Monocyte (primary cell): ENCODE data around the gene LETM1.

DNA sequence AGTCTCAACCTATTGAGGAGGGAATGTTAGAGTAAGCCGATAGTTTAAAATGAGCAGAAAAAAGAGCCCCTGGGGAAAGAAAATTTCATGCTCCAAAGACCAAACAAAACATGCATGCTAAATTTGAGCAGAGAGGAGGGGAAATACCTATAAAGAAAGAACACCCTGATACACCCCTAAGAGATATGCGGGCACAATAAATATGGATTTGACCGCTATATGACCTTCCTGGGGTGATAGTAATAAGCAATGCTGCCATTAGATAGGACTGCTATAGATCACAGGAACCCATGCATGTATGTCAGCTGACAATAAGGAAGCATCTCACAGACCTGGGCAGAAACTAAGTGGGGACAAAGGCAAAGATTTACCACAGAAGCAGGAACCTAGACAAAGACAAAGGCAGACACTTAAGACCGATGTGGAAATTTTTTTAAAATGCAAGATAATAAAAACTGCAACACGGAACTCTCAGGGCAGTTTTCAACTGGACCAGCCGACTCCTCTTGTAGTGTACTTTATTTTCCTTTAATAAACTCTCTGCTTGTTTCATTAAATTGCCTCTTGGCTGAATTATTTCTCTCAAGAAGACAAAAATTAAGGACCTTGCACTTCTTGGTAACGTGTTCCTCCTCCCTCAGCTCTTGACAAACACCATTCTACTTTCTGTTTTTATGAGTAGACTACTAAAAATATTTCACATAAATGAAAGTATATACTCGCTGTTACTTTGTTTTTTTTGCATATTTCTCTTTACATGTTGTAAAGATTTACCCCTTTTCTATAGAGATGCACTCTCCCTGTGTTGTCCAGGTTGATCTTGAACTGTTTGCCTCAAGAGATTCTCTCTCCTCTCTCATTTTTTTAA is 21.1 kb downstream of the ZNF721 start:
- PRO-cap, 2 experiments = no peak in any of the 2 experiments

GRCh38 chr4:673188-674023 is 670 bp downstream of the ATP5ME start:
- PRO-cap, 2 experiments = peak in 2 of 2 experiments; most common plus-strand start chr4:673940 (in 1); most common minus-strand start chr4:673576 (in 2)

DNA sequence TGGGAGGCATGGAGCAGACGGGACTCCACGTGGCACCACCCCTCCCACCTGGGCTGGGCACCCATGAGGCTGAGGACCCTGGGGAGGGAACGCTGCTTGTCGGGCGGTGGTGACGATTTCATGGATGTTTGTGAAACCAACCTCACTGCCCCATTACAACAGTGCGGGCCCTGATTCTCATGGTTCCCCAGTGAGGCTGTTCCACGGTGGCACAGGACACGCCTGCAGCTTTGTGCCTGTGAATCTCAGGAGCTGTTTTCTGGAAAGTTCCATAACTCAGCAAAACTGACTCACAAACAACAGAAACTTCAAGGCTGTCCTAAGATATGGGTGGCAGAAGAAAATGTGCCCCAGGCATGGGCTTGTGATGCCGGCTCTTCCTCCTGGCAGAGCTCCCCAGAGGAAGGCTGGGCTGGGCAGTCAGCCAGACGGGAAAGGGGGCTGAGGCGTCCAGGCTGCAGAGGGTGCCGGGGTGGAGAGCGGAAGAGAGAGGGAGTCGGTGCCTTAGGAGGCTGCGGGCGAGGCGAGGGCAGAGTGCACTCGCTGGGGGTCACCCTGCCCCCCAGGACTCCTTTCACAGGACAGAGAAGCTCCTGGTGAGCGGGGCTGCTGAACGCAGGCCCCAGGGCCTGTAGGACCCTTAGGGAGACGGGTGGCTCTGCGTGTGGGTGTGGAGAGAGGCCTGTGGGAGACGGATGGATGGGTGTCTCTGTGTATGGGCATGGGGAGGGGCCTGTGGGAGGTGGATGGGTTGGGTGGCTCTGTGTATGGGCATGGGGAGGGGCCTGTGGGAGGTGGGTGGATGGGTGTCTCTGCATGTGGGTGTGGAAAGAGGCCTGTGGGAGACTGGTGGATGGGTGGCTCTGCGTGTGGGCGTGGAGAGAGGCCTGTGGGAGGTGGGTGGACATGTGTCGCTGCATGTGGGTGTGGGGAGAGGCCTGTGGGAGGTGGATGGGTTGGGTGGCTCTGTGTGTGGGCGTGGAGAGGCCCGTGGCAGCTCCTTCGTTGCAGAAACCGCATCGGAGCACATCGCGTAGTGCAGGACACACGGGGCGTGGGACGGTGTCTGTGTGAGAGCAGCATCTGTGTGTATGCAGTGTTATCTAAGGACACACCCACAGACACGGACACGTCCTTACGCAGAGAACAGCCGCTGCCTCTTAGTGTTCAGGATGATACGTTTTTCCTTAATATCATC is 15.8 kb downstream of the PCGF3 start:
- PRO-cap, 2 experiments = no peak in any of the 2 experiments

- PRO-cap, 2 experiments = no peak in any of the 2 experiments
These were observed 54.9 kb downstream of the PCGF3 start for GRCh38 chr4:760202-761285.

- PRO-cap, 2 experiments = no peak in any of the 2 experiments
These were observed 59.4 kb downstream of the CPLX1 start for GRCh38 chr4:766533-766987.

GRCh38 chr4:766988-767550 is 58.9 kb downstream of the CPLX1 start:
- PRO-cap, 2 experiments = no peak in any of the 2 experiments

GRCh38 chr4:912408-913073 is 19.6 kb downstream of the GAK start:
- PRO-cap, 2 experiments = no peak in any of the 2 experiments

DNA sequence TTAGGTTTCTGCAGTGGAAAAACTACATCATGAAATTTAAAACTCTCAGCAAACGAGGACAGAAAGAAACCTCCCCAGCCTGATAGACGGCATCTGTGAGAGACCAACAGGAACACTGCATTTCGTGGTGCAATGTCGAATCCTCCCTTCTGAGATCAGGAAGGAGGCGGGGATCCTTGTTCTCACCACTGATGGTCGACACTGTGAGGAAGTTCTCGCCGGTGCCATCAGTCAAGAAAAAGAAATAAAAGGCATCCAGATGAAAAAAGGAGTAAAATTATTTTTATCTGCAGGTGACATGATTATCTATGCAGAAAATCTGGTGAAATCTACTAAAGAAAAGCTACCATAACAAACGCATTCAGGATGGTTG is 16.5 kb downstream of the GAK start:
- PRO-cap, 2 experiments = no peak in any of the 2 experiments

DNA sequence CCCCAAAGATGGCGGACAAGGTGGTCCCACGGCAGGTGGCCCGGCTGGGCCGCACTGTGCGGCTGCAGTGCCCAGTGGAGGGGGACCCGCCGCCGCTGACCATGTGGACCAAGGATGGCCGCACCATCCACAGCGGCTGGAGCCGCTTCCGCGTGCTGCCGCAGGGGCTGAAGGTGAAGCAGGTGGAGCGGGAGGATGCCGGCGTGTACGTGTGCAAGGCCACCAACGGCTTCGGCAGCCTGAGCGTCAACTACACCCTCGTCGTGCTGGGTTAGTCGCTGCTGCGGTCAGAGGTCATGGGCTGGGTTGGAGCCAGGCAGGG is 10.7 kb downstream of the FGFRL1 start:
- PRO-cap, 2 experiments = peak in 1 of 2 experiments; most common plus-strand start position 174 of the sequence (in 1)

GRCh38 chr4:1192505-1192860 is 20.1 kb upstream of the SPON2 start:
- PRO-cap, 2 experiments = no peak in any of the 2 experiments

DNA sequence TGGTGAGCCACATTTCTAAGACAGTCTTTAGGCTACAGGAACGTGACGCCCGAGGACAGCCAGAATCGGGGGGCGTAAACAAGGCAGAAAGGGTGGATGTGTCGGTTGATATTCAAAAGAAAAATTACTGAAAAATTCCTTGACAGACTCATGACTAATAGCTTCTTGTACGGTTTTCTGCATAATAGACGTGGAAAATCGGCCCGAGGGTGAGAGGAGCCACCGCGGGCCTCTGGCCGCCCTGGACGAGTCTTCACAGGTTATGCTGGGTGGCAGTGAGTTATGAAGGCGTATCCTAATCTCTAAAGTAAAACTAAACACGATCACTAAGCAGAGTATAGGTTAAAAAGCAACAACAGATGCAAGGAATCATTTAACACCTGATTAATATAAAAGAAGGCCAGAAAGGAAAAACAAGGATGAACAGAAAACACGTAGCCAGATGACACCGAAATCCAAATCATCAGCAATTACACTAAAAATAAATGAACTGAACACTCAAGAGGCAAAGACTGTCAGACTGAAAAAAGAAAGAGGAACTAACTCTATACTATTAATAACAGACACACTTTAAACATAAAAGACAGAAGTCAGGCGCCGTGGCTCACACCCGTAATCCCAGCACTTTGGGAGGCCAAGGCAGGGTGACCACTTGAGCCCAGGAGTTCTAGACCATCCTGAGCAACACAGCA is 30.3 kb downstream of the CTBP1 start:
- PRO-cap, 2 experiments = no peak in any of the 2 experiments

- PRO-cap, 2 experiments = peak in 1 of 2 experiments; most common plus-strand start chr4:1329729 (in 1)
These were observed 17.4 kb upstream of the UVSSA start for GRCh38 chr4:1329262-1330418.

DNA sequence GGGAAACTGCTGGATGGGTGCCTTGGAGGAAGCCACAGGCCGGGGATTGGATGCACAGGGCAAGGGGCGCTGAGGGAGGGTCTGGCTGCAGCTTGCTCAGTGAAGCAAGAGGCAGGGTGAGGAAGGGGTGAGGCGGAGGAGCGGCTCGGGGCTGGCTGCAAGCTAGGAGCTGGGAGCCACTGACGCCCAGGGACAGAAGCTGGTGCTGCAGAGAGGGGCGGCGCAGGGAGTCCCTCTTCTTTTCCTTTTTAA is 1.2 kb upstream of the UVSSA start:
- PRO-cap, 2 experiments = peak in 1 of 2 experiments; most common plus-strand start position 195 of the sequence (in 1)

- PRO-cap, 2 experiments = no peak in any of the 2 experiments
These were observed 1.3 kb downstream of the UVSSA start for GRCh38 chr4:1348139-1348916.

- PRO-cap, 2 experiments = no peak in any of the 2 experiments
These were observed 16.8 kb downstream of the FAM53A start for GRCh38 chr4:1667232-1667754.

GRCh38 chr4:1722679-1724099 is 1.9 kb downstream of the TACC3 start:
- PRO-cap, 2 experiments = peak in 2 of 2 experiments; most common plus-strand start chr4:1723599 (in 2); most common minus-strand start chr4:1723356 (in 1)

GRCh38 chr4:1805561-1806535 is 12.8 kb downstream of the FGFR3 start:
- PRO-cap, 2 experiments = no peak in any of the 2 experiments

GRCh38 chr4:1819806-1820176 is 26.7 kb downstream of the FGFR3 start:
- PRO-cap, 2 experiments = no peak in any of the 2 experiments

- PRO-cap, 2 experiments = peak in 2 of 2 experiments; most common plus-strand start chr4:1856399 (in 2); most common minus-strand start chr4:1856125 (in 1)
These were observed at the start of gene LETM1 for GRCh38 chr4:1855842-1856624. LETM1 (minus strand) TSS chr4:1856156.

DNA sequence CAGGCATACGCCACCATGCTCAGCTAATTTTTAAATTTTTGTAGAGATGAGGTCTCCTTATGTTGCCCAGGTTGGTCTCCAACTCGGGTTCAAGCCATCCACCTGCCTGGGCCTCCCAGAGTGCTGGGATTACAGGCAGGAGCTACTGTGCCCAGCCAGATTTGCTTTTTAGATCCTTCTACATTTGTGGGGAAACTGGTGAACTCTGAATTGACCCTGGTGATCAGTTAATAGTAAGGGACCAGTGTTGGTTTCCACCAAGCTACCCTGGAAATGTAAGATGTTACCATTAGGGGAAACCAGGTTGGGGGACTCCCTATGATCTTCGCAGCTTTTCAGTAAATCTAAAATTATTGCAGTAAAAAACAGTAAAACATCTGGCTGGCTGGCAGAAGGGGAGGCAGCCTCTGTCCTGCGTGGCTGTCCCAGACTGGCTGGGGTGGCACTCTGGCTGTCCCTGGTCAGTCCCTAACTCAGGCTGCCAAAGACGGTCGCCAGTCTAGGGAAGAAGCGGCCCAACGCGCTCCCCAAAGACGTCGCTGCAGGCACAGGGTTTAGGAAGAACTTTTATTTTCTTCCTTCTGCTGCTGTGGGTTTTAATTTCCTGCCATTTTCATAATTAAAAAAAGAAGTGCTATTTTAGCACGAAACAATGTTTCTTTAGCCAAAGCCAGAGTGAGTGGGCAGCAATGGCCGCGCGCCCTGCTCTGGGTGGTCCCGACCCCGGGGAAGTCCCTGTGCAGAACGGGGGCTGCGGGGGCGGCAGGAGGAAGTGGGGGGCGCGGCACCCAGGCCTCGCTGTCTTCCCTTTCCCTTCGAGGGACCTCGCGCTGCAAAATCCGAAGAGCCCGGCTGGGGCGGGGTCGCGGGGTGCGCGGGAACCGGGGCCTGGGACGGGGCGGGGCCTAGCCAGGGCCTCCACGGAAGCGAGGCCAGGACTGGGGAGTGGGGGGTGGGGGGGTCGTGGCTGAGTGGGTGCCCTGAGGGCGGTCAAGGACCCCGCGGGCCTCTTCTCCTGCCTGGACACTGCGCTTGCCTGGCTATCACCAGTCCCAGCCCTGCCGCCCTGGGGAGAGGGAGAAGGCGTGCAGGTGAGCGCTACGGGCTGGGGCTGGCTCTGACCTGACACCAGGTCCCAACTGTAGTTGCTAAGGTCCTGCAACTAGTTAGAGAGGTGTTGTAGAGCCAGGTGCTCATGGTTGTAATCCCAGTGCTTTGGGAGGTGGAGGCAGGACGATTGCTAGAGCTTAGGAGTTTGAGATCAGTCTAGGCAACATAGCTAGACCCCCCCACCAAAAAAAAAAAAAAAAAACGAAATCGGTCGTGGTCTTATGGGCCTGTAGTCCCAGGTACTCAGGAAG is 6.3 kb upstream of the LETM1 start:
- PRO-cap, 2 experiments = no peak in any of the 2 experiments